Measurements from ENCODE around the gene AP5S1.

DNA sequence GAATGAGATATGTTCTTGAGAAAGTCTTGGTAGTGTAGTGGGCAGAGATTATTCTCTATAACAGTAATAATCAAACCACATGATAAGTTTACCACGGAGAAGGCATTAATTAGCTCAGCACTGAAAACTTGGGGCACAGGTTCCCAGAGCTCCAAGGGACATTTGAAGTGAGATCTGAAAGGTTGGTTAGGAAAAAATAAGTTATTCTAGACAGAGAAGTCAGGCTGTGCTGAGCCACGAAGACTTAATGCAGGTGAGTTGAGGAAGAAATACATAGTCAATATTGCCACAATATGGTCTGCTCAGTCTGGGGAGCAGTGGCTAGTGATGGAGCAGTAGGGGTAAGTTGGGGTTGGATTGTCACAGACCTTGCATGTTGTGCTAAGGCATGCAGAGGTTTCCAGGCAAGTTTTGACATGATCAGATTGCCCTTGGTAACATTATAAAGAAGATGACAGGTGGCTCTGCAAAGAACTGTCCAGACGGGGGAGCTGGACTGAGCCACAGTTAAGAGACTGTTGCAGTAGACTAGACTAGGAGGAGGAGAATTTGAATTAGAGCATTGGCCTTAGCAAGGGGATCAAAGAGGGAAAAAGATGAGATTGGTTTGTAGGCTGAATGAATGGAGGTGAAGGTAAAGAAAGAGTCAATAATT, 23.3 kb downstream of the ATRN start:
- PRO-cap, 7 experiments: no peak in any of the 7 experiments

GRCh38 chr20:3640940-3641468, 22.2 kb downstream of the GFRA4 start:
- PRO-cap, 7 experiments: no peak in any of the 7 experiments

DNA sequence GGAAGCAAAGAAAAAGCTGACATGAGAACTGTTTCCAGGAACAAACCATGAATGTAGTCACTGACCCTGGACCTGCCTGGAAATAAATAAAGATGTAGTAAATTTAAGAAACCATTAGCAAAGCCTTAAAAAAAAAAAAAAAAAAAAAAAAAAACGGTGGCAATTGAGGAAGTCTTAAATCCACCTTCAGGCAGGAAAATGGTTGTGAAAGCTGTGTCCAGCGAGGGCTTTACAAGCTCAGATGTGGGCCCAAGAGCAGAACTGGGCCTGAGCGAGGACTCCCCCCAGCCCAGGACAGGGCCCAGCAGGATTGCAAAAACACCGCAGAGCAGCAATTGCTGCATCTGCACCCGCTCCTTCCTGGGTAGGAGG, 10.3 kb downstream of the GFRA4 start:
- PRO-cap, 7 experiments: no peak in any of the 7 experiments

DNA sequence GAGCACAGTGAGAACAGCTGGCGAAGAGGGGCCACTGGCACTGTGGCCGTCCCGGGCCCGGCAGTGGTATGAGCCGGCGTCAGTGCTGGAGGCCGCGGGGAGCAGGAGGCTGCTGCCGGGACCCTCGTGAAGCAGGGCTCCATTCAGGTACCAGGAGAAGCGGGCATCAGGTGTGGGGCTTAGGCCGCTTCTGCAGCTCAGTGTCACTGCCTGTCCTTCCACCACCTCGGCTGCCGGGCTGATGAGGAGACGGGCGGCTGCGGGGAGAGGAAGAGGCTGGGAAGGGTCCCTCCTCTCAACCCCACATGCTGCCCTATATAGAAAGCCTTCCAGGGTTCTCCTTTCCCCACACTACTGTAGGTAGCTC, 13.2 kb downstream of the SIGLEC1 start:
- PRO-cap, 7 experiments: no peak in any of the 7 experiments

DNA sequence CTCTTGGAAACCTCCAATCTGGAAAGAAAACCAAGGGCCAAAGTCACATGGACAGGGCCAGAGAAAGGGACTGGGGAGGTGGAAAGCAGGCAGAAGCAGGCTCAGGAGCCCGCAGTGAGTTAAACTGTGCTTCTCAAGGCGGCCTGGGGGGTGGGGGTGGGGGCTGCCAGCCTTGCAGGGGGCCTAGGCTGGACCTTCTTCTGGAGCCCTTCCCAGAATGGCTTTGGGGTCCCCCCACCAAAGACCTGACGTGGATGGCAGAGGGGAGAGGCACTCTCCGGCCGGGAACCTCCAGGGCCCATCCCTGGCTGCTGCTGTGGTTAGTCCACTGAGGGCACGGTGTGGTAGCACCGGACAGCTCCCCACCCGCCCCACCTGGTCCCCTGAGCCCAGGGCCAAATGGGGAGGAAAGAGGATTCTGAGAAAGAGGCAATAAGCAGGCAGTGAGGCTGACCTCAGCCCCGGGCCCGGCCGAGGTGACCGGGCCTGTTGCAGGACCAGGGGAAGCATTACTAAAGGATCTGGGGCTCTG, 2.4 kb downstream of the CENPB start:
- PRO-cap, 7 experiments: no peak in any of the 7 experiments

DNA sequence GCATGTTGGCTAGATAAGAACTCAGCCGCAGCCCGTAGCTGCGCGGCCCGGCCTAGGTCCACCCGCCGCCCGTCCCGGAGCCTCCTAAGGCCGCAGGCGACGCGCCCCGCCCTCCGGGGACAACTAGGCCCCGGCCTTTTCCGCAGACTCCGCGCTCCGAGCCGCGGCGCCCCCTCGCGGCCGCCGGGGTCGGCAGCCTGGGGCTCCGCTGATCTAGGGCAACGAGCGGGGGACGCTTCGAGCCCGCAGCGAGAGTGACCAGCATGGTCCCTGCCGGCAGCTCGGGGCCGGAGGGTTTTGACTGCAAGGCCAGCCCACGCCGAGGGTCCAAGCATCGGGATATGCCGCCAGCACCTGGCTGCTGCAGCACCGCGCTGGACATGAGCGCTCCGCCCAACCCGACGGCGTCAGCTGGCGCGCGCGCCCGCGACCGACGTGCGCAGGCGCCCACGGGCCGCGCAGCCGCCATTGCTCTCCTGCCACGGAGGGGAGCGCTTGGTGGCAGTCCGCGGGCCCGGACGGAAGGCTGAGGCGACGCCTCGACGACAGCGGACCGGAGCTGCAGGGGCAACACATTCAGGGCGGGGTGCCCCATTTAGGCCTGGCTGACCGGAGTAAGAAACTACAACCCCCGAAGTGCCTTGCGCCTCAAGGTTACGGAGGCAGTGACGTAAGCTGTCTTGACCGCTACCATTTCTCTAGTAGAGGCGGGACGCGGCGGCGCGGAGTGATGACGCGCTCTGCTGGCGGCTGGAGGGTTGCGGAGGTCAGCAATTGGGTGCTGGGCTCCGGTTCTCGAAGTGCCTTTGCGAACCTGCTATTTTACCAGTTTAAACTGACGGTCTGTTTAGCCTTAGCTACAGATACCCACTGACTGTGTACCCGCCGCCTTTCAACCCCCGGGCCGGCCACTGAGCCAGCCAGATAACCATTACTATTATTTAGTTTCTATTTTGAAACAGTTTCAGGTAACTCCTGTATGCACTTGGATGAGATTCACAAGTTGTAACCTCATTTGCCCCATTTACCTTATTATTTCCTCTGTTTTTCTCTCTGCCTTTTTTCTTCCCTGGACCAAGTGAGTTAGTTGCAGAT, at the start of gene AP5S1:
AP5S1 (plus strand) TSS at position 459 of the 1,095 bp plus-strand sequence.
- PRO-cap, 7 experiments: peak in 7 of 7 experiments; most common plus-strand start position 468 of the sequence (in 7); most common minus-strand start position 382 of the sequence (in 4)

GRCh38 chr20:3889938-3890590, 877 bp downstream of the PANK2 start:
- PRO-cap, 7 experiments: no peak in any of the 7 experiments

- PRO-cap, 7 experiments: peak in 4 of 7 experiments; most common plus-strand start chr20:3907207 (in 2); most common minus-strand start chr20:3907212 (in 2)
Observed at GRCh38 chr20:3907062-3907361, 17.8 kb downstream of the PANK2 start.

GRCh38 chr20:3986123-3986671, 29.2 kb downstream of the RNF24 start:
- PRO-cap, 7 experiments: no peak in any of the 7 experiments

GRCh38 chr20:4090623-4091079, 58.0 kb upstream of the SMOX start:
- PRO-cap, 7 experiments: no peak in any of the 7 experiments

DNA sequence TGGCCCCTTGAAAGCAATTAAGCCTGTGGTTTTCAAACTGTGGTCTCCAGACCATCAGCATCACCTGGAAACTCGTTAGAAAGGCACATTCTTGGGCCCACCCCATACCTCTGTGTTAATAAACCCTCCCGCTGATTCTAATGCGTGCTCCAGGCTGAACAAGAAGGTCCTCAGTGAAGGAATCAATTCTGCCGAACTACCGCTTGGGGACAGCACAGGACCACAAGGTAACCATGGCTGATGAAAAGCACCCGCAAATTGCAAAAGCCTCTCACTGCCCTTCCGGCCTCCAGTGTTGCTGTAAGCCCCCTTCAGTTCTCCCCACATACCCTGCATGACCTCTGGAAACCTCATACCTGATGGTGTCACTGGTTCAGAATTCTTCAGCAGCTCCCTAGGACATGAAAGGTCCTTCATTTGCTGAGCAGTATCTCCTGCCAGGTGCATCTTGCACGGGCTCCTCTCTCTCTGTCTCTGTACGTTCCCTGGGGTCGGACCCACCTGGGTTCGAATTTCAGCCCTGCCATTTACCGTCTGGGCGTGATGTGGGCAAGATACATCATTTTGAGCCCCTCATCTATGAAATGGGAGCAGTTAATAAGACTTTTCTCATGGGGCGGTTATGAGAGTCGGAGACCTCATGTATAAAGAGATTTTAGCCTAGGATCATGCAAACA, 39.9 kb upstream of the SMOX start:
- PRO-cap, 7 experiments: no peak in any of the 7 experiments

DNA sequence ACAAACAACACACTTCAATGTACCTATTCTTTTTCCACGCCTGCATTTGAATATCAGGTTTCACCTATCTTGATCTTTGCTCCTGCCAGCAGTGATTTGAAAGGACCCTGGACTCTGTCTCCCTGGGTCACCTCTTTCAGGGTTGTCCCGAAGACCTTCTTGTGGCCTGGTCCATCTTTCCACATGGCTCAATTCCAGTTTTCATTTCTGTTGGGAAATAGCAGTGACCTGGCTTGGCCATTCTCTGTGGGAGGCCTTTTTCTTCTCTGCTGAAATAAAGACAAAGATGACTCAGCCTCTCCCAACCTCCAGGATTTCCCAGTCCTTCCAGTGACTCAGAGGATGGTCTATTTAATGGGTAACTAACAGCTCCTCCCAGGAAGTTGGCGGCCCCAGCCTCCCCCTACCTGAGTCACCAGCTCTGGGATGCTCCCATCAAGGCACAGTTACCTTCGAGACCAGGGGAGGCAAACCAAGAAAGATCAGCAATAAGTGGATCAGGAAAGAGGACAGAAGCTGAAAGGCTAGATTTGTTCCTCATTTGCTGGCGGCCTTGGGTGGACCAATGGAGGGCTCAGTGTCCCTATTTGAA, 13.1 kb upstream of the SMOX start:
- PRO-cap, 7 experiments: no peak in any of the 7 experiments

DNA sequence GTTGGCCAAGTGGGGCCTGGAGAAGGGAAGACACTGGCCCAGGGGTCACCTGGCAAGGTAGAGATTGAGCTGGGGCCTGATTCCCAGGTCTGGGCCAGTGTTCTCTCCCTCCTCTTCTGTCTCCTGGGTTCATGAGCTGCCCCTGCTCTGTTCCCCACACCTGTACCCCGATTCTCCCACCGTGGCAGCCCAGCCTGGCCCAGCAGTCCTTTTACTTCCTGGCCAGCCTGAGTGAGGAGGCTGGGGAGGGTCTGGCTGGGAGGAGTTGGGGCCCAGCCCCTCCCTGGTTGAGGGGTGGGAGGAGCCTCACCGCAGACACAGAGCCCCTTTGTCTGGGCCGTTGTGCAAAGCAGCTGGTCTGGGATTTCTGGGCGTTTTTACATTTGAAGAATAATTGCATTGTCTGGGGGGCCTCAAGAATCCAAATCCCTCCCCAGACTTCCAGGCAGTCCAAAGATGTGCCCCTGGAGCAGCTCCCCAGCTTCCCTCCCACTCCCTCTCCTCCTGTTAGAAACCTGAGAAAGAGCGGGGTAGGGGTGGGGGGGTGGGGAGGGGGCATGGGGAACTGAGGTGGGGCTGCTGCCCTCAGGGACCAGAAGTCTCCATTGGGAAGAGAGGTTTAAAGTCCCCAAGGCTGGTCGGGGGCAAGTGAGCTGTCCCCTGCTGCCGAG, 19.1 kb downstream of the SMOX start:
- PRO-cap, 7 experiments: no peak in any of the 7 experiments

GRCh38 chr20:4170958-4171380, 22.3 kb downstream of the SMOX start:
- PRO-cap, 7 experiments: peak in 1 of 7 experiments; most common minus-strand start chr20:4171238 (in 1)

DNA sequence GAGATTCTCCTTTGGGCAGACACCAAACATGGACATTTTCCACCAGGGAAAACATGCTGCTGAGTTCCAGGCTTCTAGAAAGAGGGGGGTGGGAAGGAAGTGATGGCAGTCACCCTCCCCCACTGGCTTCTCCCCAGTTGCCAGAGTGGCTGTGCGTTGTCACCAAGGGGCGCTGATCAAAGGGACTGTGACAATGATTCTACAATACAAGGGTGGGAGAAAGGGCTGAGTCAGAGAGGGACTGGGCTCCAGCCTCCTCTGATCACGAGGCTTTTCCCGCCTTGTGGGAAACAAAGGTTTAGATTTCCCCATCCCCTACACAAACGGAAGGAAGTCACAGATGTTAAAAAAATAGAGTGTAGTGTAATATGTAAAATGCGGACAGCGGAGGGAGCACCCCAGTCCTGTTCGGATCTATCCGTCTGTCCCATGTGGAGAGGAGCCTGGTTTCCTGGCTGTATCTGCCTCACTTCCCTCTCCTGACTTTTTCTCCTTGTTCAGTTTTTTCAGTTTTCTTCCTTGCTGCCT, 48.3 kb upstream of the ADRA1D start:
- PRO-cap, 7 experiments: no peak in any of the 7 experiments

GRCh38 chr20:4470065-4470535, 216.2 kb upstream of the PRNP start:
- PRO-cap, 7 experiments: no peak in any of the 7 experiments

DNA sequence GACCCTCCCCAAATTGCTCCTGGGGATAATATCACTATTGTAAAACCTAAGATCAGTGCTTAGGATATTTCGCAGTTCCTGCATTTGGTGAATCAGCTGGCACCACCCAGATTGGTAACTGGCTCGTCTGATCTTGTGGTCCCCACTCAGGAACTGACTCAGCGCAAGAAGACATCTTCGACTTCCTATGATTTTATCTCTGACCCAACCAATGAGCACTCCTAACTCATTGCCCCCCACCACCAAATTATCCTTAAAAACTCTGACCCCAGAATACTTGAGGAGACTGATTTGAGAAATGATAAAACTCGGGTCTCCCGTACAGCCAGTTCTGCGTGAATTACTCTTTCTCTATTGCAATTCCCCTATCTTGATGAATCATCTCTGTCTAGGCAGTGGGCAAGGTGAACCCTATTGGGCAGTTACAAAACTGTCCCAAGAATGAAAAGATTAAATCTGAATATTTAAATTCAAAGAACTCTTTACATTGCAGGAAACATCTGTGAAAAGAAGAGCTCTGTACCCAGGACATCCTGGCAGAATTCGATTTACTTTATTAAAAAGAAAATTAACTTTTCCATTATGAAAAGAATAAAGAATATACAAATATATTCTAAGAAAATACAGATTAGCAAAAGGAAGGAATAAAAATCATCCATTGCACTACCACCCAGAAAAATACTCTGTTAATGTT, 20.1 kb upstream of the PRNP start:
- PRO-cap, 7 experiments: peak in 3 of 7 experiments; most common plus-strand start position 283 of the sequence (in 1); most common minus-strand start position 155 of the sequence (in 2)

DNA sequence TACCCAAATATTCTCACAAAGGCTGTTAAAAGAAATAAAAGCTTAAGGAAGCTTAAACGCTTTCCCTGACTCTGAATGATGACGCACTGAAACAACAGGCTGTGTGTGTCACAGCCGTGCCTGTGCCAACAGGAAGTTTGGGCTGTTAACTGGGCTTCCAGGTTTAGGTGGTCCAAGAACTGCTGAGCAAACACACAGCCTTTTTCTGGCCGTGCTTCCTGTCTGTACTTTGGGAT, 75.2 kb downstream of the SLC23A2 start:
- PRO-cap, 7 experiments: no peak in any of the 7 experiments

DNA sequence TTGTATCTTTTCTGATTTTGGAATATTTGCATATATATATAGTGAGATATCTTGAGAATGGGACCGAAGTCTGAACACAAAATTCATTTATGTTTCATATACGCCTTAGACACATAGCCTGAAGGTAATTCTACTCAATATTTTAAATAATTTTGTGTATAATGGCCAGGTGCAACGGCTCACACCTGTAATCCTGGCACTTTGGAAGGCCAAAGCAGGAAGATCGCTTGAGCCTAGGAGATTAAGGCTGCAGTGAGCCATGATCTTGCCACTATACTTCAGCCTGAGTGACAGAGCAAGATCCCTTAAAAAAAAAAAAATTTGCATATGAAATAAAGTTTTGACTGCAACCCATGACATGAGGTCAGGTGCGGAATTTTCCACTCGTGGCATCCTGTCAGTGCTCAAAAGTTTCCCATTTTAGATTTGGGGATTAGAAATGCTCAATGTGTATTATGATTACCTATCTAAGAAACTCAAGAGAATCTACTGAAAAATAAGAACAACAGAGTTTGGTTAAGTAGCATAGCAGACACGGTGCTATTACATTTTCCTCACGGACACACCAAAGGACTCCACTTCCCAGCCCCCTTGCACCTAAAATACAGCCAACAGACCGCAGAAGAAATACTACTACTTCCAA, 11.8 kb downstream of the SLC23A2 start:
- PRO-cap, 7 experiments: no peak in any of the 7 experiments

- PRO-cap, 7 experiments: peak in 1 of 7 experiments; most common plus-strand start chr20:5128277 (in 1)
Observed at GRCh38 chr20:5128192-5128837, 1.5 kb downstream of the CDS2 start.